Foreskin fibroblast (primary cell): ENCODE measurements around the genes CCND3, TAF8, TBCC and KLHDC3.

- RRBS, result 1% methylated on average over 17 of the region's 103 CpGs
Measured at GRCh38 chr6:41941204-41942375, at the start of gene CCND3. Gene CCND3, minus strand, starts transcription at chr6:41941808.

- RRBS, result no CpG with 5 or more reads among the region's 12 CpGs
Measured at GRCh38 chr6:42025311-42025919, 24.9 kb upstream of the TAF8 start.

GRCh38 chr6:42031290-42031721 is 19.0 kb upstream of the TAF8 start:
- RRBS, result no CpG with 5 or more reads among the region's 5 CpGs

DNA sequence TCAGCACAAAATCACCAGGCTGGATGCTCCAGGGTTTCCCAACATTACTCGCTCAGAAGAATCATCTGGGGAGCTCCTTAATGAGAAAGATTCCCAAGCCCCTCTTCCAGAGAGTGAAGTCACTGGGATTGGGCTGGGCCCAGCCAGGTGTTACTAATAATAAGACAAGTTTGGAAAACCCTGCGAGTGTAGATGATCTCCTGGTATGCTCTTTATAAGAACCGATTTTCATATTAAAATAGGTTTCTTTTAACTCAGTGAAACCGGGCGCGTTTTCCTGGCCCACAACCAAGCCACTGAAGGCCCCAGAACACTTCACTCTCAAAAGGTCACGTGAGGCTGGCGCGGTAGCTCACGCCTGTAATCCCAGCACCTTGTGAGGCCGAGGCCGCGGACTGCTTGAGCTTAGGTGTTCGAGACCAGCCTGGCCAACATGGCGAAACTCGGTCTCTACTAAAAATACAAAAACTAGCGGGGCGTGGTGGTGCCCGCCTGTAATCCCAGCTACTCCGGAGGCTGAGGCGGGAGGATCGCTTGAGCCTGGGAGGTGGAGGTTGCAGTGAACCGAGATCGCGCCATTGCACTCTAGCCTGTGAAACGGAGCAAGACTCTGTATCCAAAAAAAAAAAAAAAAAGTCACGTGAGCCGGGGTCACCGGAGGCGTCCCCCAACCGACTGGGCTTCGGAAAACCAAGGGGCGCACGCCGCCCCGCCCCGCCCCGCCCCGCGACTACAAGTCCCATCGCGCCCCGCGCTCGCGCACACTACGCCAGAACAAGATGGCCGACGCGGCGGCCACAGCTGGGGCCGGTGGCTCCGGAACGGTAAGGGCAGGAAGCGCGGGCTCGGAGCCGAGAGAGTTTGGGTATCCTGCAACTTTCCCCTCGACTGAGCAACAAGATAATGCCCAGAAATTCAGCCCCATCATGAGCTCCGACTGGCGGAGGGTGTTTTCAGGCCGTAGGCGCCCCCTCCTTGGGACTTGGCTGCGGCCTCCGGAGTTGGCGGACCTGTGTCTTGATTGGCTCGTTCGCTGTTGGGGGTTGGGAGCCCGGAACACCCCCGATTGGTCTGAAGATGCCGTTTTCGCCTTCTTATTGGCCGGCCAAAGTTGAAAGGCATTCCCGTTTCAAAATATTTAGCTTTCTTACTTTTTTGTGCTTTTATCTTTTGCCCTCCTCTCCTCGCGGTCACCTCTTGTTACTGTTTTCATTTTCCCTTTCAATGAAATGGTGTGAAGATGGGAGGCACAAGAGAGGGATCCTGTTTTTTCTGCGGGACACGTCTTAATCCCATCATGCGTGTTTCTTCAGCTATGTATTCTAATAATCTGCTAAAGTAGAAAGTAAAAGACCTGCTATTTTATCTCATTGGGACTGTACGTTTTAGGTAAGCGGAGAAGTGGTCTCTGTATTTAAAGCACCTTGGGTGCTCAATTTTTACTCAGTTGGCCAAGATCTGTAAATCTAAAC is at the start of gene TAF8:
TAF8 (plus strand) TSS at position 762 of the 1,472 bp plus-strand sequence.
- RRBS, result 2% methylated on average over 7 of the region's 81 CpGs

DNA sequence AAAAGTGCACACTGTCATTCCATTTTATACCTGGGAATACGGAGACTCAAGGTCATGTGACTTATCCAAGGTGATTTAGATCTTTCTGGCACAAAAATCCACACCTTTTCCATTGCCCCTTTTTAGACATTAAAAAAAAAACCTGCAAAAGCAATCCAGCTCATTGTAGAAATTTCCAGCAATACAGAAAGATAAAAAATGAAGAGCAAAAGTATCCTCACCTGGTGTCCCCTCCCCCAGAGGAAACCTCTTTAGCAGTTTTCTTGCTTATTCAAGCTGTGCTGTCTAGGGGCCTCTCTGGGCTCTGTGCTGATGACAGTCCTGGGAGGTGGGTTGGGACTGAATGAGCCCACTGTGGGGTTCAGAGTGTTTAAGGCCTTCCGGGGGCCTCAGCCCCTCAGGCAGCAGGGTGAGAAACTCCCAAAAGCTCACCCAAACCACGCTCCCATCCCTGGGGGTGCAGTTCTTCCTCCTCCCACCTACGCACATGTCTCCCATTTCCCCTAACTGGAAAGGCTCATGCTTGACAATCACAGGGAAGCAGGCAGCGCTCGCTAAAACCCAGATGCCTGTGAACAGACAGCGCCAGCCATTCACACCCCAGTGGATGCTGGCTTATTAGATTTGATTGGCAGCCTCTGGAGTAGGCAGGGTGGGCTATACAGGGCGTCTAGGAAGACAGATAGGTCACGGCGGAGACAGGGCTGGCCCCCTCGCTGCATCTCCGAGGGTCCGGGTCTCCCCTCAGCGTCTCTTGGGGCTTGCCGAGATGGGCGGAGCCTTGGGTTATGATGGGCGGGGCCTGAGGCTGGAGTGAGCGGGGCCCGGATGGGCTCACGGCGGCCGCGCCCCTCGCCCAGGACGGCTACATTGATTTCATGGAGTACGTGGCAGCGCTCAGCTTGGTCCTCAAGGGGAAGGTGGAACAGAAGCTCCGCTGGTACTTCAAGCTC is 4.5 kb downstream of the GUCA1A start:
- RRBS, result 6% methylated on average over 6 of the region's 28 CpGs

- RRBS, result no CpG with 5 or more reads among the region's 10 CpGs
Measured at GRCh38 chr6:42224177-42224912, 6.7 kb upstream of the MRPS10 start.

DNA sequence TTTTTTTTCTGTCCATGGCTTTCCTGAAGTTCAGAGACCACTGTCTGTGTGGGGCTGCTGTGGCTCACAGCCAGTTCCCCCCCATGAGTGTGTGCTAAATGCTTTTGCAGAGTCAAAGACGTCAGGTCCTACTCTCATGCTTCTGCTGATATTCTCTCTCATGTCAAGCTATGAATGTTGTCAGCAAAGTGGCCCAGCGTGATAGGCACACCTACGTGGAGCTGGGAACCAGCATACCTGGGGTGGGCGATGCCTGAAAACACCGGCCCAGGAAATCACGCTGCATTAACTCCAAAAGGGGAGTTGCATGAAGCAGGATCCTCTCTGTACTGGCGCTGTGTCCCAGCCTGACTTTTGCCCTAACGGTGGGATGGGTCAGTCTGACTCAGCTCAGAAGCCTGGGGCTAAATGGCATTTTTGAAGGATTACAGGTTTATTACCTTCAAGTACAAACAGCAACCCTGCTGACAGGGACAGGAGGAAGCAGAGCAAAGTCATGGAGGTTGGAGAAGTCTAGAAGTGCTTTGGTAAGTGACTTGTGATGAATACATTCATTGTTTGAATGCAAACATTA is 9.0 kb upstream of the MRPS10 start:
- RRBS, result no CpG with 5 or more reads among the region's 8 CpGs

GRCh38 chr6:42276009-42276602 is 58.4 kb upstream of the MRPS10 start:
- RRBS, result no CpG with 5 or more reads among the region's 12 CpGs

- RRBS, result no CpG with 5 or more reads among the region's 2 CpGs
Measured at GRCh38 chr6:42357764-42357963, 94.1 kb downstream of the TRERF1 start.

DNA sequence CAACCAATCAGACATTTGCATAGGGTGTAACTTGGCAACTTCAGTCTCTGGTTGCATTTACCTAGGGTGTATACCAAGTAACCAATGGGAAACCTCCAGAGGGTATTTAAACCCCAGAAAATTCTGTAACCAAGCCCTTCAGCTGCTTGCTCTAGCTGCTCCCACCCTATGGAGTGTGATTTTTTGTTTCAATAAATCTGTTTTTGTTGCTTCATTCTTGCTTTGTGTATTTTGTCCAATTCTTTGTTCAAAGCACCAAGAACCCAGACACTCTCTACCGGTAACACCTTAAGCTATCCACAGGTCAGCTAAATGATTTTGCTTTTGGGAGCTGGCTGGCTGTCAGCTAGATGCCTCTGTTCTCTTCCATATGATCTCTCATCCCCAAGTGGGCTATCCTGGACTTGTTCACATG is 7.7 kb upstream of the UBR2 start:
- RRBS, result no CpG with 5 or more reads among the region's 1 CpG

- RRBS, result 1% methylated on average over 15 of the region's 52 CpGs
Measured at GRCh38 chr6:42745587-42746207, at the start of gene TBCC. Gene TBCC, minus strand, starts transcription at chr6:42746103.

GRCh38 chr6:42746232-42746907 is 467 bp upstream of the TBCC start:
- RRBS, result 2% methylated on average over 11 of the region's 25 CpGs

GRCh38 chr6:42766282-42766746 is 15.5 kb upstream of the BICRAL start:
- RRBS, result no CpG with 5 or more reads among the region's 7 CpGs

GRCh38 chr6:42782539-42783279 is 857 bp downstream of the BICRAL start:
- RRBS, result 2% methylated on average over 22 of the region's 77 CpGs

DNA sequence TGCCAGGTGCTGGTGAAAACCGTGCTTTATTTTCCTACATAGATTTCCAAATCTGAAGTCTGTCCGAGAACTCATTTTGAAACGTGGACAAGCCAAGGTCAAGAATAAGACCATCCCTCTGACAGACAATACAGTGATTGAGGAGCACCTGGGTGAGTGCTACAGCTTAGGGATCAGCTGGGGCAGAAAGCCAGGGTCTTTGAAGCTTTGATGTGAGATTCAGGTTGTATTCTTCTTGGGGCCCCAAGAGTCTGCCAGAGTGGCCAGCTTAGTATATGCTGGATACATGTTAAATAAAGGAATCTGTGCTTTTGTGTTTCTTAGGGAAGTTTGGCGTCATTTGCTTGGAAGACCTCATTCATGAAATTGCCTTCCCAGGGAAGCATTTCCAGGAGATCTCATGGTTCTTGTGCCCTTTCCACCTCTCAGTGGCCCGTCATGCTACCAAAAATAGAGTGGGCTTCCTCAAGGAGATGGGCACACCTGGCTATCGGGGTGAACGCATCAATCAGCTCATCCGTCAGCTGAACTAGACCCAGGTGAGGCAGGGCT is 4.6 kb downstream of the C6orf226 start:
- RRBS, result no CpG with 5 or more reads among the region's 8 CpGs

GRCh38 chr6:42968908-42969937 is 8.7 kb downstream of the GNMT start:
- RRBS, result no CpG with 5 or more reads among the region's 11 CpGs

DNA sequence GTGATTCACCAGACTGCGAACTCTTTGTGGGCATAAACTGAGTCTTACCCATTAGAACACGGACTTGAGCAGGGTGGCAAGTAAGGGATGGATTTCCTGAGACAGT is 733 bp upstream of the PPP2R5D start:
- RRBS, result no CpG with 5 or more reads among the region's 2 CpGs

- RRBS, result 1% methylated on average over 14 of the region's 38 CpGs
Measured at GRCh38 chr6:43014025-43014982, at the start of gene KLHDC3. Gene KLHDC3, plus strand, starts transcription at chr6:43014249.

- RRBS, result under 1% methylated on average over 14 of the region's 37 CpGs
Measured at GRCh38 chr6:43076957-43077821, 1.1 kb downstream of the PTK7 start.

DNA sequence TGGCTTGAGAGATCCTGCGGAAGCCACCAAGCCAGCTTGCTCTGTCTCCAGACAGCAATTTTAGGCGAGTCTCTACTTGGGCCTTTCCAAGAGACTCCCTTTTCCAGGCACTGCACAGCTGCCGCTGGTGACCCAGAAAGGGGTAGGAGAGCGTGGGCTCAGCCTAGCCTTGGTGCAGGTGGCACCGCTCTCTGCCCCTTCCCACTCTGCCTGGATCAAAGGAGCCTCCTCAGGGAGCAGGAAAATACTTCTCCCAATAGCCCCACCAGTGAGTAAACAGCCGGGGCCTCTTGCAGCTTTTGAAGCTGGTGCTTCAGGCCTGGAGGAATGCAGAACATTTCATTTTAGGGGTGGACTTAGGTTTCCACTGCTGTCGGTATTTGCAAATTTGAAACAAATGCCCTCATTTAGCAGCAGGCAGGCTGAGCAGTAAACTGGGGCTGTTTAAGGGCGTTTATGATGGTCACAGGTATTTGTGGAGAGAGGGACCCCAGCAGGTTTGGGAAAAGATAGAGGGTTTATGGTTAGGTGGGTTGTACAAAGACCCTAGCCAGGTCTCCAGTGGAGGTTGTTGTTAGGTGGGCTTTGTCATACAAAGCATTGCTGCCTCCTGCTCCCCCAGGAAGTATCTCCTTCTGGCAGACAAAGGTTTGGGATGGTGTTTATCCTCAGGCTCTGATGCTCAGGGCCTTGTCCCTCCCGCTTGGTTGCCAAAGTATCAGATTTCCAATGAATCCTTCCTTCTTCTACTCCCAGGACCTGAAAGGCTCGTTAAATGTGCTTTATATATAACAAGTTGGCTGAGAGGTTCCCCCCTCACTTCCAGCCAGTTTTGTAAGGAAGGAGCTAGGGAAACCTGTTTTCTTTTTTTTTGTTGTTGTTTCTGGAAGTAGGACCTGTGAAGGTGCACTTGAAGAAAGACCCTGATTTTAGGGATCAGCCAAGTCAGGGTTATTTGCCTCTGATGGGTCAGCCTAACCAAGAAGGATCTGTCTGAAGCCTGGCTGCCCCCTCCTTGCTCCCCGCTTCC is 14.2 kb downstream of the PTK7 start:
- RRBS, result no CpG with 5 or more reads among the region's 11 CpGs